OCI-LY7 (cell line): ENCODE results near the genes STPG1, NIPAL3 and SRRM1.

- PRO-cap: no peak
- RAMPAGE, long total RNA: no peak
These were observed 41.5 kb upstream of the SRSF10 start for GRCh38 chr1:24021411-24022254.

- PRO-cap: no peak
- RAMPAGE, long total RNA: no peak
These were observed 14.4 kb upstream of the MYOM3 start for GRCh38 chr1:24126153-24126927.

- PRO-cap: no peak
- RAMPAGE, long total RNA: no peak
These were observed 6.8 kb upstream of the IL22RA1 start for GRCh38 chr1:24149799-24150132.

DNA sequence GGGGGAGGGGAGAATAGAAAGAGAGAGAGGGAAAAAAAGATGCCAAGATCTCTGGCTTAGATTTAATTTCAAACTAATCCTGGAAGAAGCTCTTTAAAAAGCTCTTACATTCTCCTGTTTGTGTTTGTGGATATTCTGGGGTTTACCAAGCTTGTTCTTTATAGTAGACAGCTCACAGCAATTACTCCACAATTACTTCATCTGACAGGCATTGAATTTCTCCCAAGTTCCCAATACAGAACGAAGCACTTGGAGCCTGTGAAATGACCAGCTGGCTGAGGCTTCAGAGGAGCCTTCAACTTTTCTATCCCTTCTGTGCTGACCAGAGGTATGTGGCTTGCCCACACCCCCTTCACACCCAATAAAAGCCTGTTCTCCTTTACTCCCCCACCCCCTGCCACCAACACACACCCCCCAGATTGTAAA, 950 bp upstream of the GRHL3 start:
- PRO-cap: no peak
- RAMPAGE, long total RNA: no peak

GRCh38 chr1:24373025-24374093, 40.2 kb downstream of the STPG1 start:
- PRO-cap: no peak
- RAMPAGE, long total RNA: no peak

- PRO-cap: unidirectional peak, plus-strand start at chr1:24413371; bidirectional peak, plus-strand start at chr1:24413903, minus-strand start at chr1:24413664
- RAMPAGE, long total RNA: no peak
These were observed at the start of gene STPG1 for GRCh38 chr1:24413267-24414183. Gene STPG1 (minus strand): TSS chr1:24413782.

DNA sequence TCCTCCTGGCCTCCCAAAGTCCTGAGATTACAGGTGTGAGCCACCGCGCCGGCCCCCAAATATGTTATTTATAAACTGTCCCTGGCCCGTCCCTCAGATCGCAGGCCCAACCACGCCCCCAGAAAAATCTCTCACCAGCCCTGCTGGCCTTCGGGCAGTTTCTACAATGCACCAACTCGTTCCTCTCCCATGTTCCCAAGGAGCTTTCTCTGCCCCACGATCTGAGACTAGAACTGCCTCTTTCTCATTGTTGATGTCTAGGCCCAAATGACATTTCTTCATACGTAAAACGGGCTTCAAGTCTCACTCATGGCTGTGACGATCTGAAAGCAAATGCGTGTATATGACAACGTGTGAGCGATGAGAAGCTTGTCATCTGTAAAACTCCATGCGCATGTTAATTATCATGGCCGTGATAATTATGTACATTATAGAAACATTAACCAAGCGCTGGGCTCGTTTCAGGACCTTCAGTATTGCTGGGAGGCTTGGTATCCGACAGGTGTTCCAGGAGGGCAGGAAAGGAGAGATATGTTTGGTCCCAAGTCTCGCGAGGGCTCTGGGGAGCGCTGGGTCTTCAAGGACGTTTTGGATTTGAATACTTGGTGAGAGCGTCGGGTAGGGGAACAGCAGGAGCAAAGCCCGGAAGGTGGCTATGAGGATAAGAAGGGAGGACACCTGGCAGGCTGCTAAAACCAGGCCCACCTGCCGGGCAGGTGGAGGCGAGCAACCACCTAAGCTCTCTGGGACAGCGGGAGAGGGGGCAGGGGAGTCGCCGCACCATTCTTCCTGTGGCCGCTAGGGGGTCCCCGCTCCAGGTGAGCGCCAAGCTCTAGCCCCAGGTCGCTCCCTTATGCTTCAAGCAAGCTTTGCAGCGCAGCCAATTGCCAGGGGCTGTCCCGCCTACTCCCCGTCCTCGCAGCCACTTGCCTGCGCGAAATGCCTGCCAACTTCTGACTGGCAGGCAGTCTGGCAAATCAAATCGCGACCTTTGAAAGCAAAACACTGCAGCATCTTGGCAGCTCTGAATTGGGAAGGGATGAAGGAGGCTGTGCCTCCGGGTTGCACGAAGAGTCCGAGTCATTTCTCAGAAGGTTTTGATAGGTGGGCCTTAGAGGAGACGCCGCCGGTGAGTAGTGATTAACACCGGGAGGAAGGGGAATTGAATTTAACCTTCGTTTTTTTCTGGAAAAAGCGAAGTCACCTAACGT, at the start of gene NIPAL3:
Gene NIPAL3 (plus strand): TSS at position 1,027 of the 1,211 bp plus-strand sequence.
- PRO-cap: unidirectional peak, plus-strand start at position 638 of the sequence; unidirectional peak, plus-strand start at position 1,027 of the sequence
- RAMPAGE, long total RNA: no peak

GRCh38 chr1:24426611-24426873, 10.9 kb downstream of the NIPAL3 start:
- PRO-cap: no peak
- RAMPAGE, long total RNA: no peak

DNA sequence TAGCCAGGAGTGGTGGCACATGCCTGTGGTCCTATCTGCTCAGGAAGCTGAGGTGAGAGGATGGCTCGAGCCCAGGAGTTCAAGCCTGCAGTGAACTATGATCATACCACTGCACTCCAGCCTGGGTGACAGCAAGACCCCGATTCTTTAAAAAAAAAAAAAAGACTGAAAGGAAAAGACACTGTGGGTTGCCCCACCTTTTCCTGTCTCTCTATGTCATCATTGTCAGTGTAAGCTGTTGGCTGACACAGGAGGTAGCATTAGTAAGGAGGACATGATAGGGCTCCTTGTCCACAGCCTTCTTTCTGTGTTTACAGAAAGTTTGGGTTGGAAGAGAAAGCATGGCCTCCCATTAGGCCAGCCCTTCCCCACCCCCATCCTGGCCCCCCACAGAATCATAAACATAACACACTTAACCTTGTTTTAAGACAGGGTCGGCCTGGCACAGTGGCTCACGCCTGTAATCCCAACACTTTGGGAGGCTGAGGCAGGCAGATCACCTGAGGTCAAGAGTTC, 20.6 kb upstream of the RCAN3 start:
- PRO-cap: bidirectional peak, plus-strand start at position 228 of the sequence, minus-strand start at position 149 of the sequence
- RAMPAGE, long total RNA: no peak

DNA sequence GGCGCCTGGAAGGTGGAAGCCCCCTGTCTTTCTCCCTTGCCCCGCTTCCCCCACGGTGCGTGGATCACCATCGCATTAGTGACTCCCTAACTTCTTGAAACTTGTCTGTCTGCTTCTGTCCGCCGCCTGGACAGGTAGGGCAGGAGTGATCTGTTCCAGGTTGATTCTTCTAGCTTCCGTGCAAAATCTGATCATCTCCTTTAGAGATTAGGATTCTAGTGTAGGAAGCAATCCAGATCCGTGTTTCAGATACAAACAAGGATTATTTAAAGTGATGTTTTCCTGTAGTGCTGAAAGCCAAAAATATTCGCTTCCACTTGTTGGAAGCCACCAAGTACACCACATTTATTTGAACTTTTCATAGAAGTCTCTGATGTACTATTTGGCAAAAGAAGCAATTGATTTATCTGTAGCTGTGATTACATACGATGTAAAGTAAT, 890 bp downstream of the RCAN3 start:
- PRO-cap: no peak
- RAMPAGE, long total RNA: no peak

GRCh38 chr1:24567825-24568522, 12.1 kb downstream of the NCMAP start:
- PRO-cap: no peak
- RAMPAGE, long total RNA: no peak

- PRO-cap: bidirectional peak, plus-strand start at chr1:24643298, minus-strand start at chr1:24642892
- RAMPAGE, long total RNA: no peak
These were observed at the start of gene SRRM1 for GRCh38 chr1:24643063-24643446. Gene SRRM1 (plus strand): TSS chr1:24643302.

DNA sequence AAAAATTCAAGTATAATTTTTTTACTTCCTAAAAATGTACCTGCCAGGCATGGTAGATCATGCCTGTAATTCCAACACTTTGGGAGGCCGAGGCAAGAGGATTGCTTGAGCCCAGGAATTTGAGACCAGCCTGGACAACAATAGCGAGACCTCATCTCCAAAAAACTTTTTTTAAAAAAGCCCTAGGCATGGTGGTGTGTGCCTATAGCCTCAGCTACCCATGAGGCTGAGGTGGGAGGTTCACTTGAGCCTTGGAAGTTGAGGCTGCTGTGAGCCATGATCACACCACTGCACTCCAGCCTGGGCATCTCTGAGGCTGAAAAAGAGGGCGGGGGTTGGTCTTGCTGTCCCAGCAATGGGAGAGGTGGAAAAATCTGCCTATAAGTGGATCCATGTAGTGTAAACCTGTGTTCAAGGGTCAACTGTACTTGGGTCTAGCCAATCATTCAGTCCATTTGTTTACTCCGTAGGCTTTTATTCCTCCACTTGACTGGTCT, 31.7 kb downstream of the SRRM1 start:
- PRO-cap: no peak
- RAMPAGE, long total RNA: no peak

DNA sequence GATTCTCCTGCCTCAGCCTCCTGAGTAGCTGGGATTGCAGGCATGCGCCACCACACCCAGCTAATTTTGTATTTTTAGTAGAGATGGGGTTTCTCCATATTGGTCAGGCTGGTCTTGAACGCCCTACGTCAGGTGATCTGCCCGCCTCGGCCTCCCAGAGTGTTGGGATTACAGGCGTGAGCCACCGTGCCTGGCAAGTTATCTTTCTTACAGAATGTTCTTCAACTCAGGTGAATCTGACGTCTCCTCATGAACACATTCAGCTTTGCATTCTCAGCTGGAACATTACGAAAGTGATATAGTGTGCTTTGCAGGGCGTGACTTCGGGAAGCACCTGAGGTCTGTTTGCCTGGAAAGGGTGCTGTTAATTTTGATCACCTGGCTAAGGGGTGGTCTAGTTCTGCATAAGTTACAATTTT, 16.4 kb upstream of the CLIC4 start:
- PRO-cap: no peak
- RAMPAGE, long total RNA: no peak

- PRO-cap: no peak
- RAMPAGE, long total RNA: no peak
These were observed 9.0 kb downstream of the CLIC4 start for GRCh38 chr1:24754076-24754784.

DNA sequence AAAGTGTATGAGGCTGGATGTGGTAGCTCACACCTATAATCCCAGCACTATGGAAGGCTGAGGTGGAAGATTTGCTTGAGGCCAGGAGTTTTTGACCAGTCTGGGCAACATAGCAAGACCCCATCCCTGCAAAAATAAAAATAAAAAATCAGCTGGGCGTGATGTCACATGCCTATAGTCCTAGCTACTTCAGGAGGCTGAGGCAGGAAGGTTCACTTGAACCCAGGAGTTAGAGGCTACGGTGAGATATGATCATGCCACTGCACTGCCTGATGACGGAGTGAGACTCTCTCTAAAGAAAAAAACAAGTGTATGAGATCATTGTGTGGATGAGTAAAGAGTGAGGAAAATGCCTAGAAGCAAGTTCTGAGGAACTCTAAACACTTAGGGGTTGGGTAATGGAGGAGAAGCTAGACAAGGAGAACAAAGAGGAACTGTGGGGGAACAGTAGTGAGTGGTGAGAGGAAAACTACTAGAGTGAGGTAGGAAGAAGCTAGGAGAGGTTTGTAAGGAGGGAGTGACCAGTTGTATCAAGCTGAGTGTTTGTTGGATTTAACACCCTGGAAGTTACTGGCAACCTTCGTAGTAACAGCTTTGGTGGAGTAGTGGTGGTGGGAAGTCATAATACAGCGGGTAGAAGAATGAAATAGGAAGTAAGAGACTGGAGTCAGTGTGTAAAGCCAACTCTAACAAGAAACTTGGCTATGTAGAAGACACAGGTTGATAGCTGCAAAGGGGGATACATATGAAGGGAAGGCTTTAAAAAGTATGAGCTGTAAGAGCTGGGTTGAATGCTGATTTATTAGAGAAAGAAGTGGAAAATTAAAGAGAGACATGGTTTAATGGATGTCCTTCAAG, 17.1 kb downstream of the CLIC4 start:
- PRO-cap: no peak
- RAMPAGE, long total RNA: no peak

- PRO-cap: no peak
- RAMPAGE, long total RNA: no peak
These were observed 25.9 kb downstream of the CLIC4 start for GRCh38 chr1:24771065-24771621.

GRCh38 chr1:24915757-24916484, 14.2 kb downstream of the RUNX3 start:
- PRO-cap: no peak
- RAMPAGE, long total RNA: no peak

DNA sequence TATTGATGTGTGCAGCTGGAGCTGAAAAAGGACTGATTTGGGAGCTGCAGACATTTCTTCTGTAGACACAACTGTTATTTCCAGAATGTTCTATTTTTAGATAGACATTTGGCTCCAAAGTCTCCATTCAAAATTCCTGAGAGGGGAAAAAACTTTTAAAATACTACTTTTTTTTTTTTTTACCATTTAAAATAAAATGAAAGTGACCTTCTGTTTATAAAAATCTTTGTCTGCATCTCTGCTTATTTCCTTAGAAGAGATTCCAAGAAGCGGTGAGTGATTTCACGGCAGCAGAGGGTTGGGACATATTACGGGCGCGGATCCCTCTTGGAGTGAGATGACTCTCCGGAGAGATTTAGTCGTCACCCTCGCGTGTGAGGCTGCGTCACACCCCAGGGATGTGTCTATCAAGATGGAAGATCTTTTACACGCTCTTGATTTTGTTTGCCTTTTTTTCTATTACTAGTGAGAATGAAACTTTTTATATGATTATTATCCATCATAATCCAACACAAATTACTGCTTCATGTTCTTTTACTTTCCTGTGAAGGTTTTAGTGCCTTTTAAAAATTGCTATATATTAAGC, 9.9 kb downstream of the RUNX3 start:
- PRO-cap: no peak
- RAMPAGE, long total RNA: no peak

GRCh38 chr1:25019247-25019971, 89.3 kb upstream of the RUNX3 start:
- PRO-cap: bidirectional peak, plus-strand start at chr1:25019706, minus-strand start at chr1:25019547
- RAMPAGE, long total RNA: no peak